Jurkat, Clone E6-1 (cell line): ENCODE measurements around the genes ENHO and CD72.

DNA sequence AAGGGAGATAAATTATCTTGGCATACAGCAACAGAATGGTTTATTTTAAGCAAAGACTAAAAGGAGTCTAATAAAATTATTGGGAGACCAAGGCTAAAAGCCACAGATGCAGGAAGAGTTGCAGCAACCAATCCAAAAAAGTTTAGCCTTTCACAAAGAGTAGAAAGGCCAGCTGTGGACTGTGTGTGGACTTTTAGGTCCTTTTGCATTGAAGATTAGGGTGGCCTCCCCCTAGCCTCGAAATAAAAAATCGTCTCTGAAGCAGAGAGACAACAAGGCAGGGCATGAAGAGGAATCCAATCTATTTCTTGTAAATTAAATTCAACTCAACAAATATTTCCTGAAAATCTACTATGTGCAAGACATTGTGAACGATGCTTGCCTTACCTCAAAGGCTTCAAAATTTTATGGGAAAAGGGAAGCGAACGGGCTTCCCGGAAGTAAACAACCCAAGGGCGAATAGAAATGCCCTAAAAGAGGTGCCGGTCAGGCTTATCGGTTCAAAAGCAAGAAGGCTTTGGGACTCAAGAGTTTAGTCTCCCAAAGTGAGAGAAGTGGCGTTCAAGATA, 656 bp downstream of the KIF24 start:
- RRBS, result no CpG with 5 or more reads among the region's 10 CpGs

DNA sequence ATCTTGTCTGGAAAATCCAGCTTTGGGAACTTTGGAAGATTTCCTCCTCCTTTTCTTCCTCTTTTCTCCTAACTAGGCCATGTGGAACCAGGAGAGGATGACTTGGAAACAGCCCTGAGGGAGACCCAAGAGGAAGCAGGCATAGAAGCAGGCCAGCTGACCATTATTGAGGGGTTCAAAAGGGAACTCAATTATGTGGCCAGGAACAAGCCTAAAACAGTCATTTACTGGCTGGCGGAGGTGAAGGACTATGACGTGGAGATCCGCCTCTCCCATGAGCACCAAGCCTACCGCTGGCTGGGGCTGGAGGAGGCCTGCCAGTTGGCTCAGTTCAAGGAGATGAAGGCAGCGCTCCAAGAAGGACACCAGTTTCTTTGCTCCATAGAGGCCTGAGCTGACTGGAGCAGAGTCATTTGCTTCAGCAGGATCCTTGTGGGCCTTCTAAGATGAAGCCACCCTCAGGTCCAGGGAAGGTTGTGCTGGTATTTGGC, 13.7 kb downstream of the NUDT2 start:
- RRBS, result no CpG with 5 or more reads among the region's 5 CpGs

GRCh38 chr9:34512360-34513275, 10.2 kb downstream of the ENHO start:
- RRBS, result no CpG with 5 or more reads among the region's 7 CpGs

- RRBS, result 3% methylated on average over 32 of the region's 98 CpGs
Measured at GRCh38 chr9:34522675-34523580, at the start of gene ENHO. Gene ENHO, minus strand, starts transcription at chr9:34522990.

DNA sequence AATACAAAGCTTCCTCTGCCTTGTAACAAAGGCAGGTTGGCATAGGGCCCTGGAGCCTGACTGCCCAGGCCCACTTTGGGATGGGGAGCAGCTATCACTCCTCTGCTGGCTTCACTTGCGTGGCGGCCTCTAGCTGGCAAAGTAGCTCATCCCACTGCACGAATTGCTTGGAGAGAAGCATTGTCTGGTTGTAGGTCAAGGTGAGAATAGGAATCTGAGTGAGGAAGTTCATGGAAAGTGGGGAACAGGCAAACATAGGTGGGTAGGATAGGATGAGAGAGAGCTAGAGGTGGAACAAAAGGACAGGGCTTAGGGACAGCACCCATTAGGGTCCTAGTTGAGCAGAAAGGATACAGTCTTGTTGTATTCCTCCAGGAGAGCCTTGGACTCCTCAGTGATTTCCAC, 1.8 kb upstream of the RPP25L start:
- RRBS, result no CpG with 5 or more reads among the region's 3 CpGs

DNA sequence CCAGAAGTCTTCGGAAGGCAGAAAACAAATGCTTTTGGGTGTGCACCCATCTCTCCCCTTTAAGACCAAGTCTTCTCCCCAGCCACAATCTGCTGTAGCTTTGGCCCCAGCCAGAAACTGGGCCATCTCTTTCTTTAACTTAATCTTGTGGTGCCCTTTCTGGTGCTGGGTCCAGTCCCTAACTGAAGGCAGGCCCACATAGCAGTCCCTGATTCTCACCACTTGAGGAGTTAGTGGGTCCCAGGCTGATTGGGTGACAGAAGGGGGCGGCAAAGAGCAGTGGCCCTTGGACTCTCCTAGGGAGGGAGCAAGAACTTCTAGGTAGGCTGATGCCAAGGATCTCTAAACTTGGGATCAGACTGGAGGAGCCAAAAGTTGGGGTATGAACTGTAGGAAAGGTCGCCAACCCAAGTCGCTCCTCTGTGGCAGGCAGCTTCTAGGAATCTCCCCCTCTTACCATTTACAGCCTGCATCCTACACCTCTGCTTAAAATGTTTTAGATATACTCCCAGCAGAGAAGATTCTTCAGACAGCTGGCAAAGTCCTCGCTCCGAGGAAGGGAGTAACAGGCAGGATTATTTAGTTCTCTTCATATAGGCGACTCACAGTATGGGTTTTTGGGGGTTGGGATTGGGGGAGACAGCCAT, 1.5 kb downstream of the ENSG00000187186 start:
- RRBS, result no CpG with 5 or more reads among the region's 7 CpGs

GRCh38 chr9:34987935-34988959, 1.3 kb upstream of the DNAJB5 start:
- RRBS, result no CpG with 5 or more reads among the region's 22 CpGs

GRCh38 chr9:34997482-34998263, 8.1 kb downstream of the DNAJB5 start:
- RRBS, result no CpG with 5 or more reads among the region's 2 CpGs

- RRBS, result no CpG with 5 or more reads among the region's 6 CpGs
Measured at GRCh38 chr9:35026178-35026899, 15.7 kb upstream of the C9orf131 start.

DNA sequence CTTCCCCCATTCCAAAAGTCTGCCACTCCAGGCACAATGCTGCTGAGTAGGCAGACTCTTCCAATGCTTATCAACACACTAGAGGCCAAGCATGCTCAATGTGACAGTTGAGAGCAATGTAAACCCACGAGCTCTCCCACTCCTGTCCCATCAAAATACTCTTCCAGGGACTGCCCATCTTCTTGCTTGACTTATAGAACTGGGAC, 2.3 kb downstream of the VCP start:
- RRBS, result no CpG with 5 or more reads among the region's 1 CpG

- RRBS, result no CpG with 5 or more reads among the region's 3 CpGs
Measured at GRCh38 chr9:35175118-35175678, 13.4 kb downstream of the UNC13B start.

DNA sequence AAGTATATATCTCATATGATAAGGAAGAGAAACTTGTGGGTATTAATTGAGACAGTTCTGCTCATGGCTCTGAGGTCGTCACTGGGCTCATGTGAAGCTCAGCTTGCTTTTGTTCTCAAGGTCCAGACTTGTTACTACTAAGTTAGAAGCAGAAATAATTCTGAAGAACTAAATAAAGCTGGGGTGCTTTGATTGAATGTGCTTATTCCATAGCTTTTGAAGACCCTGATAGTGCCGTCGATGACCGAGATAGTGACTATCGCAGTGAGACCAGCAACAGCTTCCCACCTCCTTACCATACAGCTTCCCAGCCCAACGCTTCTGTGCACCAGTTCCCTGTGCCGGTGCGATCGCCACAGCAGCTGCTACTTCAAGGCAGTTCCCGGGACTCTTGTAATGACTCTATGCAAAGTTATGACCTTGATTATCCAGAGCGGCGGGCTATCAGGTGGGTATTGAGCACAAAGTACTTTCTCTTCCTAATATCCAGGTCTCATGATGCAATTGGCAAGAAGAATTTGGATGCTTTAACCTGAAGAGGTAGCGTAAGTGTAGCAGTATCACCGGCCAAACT, 133.8 kb downstream of the UNC13B start:
- RRBS, result 92% methylated on average over 3 of the region's 14 CpGs

DNA sequence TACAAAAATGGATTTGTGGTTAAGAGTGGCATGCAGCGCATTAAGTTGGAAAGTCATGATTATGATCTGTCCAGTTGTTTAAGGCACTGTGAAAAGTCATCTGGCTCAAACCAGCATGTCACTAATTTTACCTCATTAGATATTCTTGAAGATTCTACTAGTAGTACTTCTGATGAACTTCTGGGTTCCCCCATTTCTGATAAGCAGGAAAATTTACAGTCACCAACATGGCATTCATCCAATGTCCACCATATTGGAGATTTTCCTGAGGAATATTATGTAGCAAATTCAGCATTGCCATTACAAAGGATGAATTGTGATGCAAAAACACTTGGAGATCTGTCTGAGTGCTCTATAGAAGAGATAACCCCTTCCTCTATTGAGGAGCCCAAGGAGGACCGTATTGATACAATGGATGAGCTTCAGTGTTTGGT, 138.6 kb downstream of the UNC13B start:
- RRBS, result no CpG with 5 or more reads among the region's 2 CpGs

DNA sequence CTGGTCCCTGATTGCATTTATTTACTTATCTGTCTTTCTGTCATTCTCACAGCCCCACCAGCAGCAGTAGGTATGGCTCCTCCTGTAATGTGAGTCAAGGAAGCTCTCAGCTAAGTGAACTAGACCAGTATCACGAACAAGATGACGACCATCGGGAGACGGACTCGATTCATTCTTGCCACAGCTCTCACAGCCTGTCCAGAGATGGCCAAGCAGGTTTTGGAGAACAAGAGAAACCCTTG, 148.5 kb downstream of the UNC13B start:
- RRBS, result no CpG with 5 or more reads among the region's 5 CpGs

- RRBS, result no CpG with 5 or more reads among the region's 5 CpGs
Measured at GRCh38 chr9:35470921-35471462, 18.9 kb upstream of the RUSC2 start.

DNA sequence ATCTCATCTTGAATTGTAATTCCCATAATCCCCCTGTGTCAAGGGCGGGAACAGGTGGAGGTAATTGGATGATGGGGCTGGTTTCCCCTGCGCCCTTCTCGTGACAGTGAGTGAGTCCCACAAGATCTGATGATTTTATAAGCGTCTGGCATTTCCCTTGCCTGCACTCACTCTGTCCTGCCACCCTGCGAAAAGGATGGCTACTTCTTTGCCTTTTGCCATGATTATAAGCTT, 902 bp upstream of the RUSC2 start:
- RRBS, result no CpG with 5 or more reads among the region's 5 CpGs

GRCh38 chr9:35618217-35618753, at the start of gene CD72:
Gene CD72, minus strand, starts transcription at chr9:35618413.
- RRBS, result no CpG with 5 or more reads among the region's 9 CpGs

DNA sequence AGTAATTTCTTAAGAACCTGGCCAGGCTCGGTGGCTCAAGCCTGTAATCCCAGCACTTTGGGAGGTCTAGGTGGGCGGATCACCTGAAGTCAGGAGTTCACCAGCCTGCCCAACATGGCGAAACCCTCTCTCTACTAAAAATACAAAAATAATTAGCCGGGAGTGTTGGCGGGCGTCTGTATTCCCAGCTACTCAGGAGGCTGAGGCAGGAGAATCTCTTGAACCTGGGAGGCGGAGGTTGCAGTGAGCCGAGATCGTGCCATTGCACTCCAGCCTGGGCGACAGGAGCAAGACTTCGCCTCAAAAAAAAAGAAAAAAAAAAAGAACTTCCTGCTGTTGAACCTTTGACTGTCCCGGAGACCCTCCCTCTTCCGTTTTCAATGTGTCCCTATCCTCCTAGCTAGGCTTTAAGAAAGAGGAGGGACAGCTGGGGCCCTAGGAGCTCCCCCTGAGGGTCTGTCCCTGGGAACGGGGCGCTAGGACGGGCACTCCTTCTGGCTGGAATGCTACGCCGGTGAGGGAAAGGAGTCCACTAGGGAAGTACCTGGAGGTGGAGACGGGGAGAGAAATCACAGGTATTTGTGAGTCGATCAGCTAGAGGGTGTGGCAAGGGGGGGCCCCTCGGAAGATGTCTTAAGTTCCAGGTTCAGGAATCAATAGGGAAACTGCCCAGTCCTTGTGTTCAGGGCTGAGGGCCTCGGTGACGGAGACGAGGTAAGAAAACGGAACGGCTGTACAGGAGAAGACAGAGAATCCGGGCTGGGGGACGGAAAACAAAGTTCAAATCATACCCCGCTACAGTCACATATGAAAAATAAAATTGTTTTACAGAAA, 4.7 kb downstream of the SIT1 start:
- RRBS, result no CpG with 5 or more reads among the region's 29 CpGs

DNA sequence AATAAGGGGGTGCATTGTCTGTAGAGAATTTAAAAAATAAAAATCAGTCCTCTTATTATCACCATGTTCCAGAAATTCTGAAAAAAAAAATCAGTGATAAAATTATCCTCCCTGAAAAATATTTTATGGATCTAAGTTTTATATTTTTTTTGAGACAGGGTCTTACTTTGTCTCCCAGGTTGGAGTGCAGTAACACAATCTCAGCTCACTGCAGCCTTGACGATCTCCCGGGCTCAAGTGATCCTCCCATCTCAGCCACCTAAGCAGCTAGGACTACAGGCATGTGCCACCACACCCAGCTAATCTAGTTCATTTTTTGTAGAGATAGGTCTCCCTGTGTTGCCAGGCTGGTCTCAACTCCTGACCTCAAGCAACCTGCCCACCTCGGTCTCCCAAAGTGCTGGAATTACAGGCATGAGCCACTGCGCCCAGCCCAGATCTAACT, 1.1 kb upstream of the SIT1 start:
- RRBS, result no CpG with 5 or more reads among the region's 4 CpGs

- RRBS, result no CpG with 5 or more reads among the region's 15 CpGs
Measured at GRCh38 chr9:35691679-35692469, 2.1 kb upstream of the TPM2 start.